Cardiac septum (tissue), 1 donor: ENCODE measurements around the genes PMS1 and MSTN.

GRCh38 chr2:182865983-182866330, 480 bp downstream of the FRZB start:
- PRO-cap, result no peak

DNA sequence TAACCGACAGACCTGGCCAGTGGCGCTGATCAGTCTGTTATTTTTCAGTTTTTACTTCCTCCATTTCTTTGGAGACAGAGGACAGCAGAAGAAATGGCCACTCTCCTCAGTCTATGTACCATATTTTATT, 46.2 kb upstream of the ZC3H15 start:
- PRO-cap, result no peak

GRCh38 chr2:186486410-186486954, 422 bp downstream of the ZC3H15 start:
- PRO-cap, result no peak

DNA sequence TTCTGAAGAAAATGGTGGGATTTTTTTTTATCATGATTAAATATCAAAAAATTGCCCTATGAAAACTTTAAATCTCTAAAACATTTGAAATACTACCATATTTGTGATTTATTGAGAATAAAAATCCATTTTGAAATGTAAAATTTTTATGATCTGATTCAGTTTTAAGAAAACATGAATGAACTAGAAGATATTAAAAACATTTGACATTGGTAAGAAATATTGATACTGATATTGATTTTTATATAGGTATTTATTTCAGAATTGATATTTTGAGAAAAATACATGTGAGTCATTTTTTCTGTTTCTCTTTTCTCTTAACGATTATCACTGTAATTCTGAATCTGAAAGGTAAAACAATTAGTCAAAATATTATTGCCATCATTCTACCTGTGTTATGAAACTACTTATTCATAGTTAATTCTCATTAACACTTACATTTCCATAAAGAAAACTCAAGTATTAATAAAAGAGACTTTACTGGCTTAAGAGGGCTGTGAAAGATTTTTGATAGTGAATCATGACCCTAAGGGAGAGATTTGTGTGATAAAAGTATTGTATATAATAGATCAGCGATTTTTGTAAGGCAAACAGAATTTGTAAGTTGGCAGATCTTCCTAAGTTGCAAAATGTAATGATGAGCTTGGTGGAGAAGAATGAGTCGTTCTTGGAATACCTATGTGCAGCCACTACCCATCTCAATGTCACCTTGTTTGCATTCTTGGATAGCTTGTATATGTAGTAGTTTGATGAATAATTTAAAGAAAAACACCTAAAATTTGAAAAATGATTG, 14.2 kb upstream of the FAM171B start:
- PRO-cap, result no peak

GRCh38 chr2:186951744-186952043, 102.7 kb upstream of the ZSWIM2 start:
- PRO-cap, result no peak

DNA sequence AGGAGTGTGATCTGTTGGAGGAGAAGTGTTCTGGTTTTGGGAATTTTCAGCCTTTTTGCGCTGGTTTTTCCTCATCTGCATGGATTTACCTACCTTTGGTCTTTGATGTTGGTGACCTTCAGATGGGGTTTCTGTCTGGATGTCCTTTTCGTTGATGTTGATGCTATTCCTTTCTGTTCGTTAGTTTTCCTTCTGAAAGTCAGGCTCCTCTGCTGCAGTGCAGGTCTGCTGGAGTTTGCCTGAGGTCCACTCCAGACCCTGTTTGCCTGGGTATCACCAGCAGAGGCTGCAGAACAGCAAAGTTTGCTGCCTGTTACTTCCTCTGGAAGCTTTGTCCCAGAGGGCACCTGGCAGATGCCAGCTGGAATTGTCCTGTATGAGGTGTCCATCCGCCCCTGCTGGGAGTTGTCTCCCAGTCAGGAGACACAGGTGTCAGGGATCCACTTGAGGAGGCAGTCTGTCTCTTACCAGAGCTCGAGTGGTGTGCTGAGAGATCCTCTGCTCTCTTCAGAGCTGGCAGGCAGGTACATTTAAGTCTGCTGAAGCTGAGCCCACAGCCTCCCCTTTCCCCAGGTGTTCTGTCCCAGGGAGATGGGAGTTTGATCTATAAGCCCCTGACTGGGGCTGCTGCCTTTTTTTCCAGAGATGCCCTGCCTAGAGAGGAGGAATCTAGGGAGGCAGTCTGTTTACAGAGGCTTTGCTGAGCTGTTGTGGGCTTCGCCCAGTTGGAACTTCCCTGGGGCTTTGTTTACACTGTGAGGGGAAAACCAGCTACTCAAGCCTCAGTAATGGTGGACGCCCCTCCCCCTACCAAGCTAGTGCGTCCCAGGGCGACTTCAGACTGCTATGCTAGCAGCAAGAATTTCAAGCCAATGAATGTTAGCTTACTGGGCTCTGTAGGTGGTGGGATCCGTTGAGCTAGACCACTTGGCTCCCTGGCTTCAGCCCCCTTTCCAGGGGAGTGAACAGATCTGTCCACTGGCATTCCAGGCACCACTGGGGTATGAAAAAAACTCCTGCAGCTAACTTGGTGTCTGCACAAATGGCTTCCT, 34.7 kb downstream of the TFPI start:
- PRO-cap, result no peak

DNA sequence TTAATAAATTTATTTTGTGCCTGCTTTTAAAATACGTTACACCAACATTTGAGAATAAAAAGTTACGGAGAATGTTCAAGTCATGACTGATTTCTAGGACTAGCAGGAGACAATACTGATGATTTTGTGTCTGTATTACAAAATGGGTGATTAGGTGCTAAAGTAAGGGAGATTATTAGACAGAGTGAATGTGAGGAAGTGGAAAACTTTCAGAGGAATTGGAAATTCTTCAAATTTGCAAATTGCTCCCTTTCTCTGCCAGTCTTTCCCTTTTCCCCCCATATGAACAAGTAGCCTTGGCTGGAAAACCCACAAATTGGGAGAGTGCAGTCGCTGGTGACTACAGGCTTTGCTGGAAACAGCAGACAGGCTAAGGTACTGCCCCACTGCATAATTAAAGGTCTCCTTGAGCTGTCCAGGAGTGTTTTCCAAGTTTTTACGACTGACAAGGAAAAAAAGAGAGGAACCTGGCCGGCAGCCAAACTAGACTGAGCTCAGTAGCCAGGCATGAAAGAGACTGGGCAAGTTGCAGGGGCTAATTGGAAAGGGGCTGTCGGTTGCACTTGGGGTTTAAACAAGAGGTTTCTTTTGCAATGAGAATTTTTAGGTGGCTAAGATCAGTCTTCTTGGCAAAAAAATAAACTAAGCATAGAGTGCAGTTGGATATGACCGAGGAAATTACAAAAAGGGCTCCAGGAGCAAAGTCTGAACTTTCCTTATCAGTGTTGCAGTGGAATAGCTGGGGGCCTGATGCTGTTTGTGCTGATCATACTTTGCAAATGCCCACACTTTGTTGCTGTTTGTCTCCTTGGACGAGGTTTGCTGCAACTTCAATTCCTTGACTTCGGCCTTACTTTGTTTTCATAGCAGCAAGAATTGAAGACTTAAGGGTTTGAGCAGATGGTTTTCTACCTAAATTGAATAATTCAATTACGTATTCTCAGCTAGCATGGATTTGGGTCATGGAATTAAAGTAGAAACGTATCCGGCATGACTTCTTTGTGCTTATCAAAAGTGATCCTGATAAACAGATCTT, 2.0 kb downstream of the GULP1 start:
- PRO-cap, result unidirectional peak, minus-strand start at position 396 of the sequence

DNA sequence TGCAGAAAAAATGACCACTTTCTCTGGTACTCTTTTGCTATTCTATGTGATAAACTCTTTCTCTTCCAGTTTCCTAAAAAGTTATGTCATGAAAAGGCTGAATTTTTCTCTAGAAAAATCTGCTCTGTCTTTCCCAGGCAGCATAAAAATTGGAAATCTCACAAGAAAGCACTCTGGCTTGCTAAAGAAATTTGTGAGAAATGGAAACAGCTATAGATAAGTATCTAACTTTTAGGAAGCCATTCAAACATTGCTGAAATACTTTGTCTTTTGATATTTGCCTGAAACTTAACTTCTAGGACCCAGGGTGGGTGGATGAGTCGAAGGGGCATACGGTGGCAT, 653 bp upstream of the COL3A1 start:
- PRO-cap, result unidirectional peak, plus-strand start at position 140 of the sequence

DNA sequence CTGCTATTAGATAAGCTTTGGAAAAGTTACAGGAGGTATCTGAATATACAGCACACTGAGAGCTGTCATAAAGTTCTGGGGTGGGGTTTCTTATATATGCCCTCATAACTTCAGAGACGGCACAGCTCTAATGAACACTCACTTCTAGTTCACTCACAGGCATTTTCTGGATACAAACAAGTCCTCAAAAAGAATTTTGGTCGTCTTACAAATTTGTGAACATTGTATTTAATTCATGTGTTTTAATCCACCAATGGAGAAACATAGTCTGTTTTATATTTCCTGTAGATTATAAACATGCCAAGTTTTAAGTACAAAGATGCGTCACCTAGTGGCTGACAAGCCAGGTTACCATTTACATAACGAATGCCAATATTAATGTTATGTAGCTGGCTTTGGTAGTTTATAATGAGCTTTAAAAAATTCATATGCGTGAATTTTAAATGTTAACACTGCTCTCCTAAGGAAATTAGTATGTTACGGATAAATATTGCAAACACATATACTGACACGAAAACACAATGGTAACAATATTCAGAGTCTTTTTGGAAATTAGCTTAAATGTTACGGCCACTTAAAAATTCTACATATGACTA, 2.5 kb downstream of the COL3A1 start:
- PRO-cap, result no peak

- PRO-cap, result no peak
Observed at GRCh38 chr2:188986881-188987249, 12.7 kb downstream of the COL3A1 start.

DNA sequence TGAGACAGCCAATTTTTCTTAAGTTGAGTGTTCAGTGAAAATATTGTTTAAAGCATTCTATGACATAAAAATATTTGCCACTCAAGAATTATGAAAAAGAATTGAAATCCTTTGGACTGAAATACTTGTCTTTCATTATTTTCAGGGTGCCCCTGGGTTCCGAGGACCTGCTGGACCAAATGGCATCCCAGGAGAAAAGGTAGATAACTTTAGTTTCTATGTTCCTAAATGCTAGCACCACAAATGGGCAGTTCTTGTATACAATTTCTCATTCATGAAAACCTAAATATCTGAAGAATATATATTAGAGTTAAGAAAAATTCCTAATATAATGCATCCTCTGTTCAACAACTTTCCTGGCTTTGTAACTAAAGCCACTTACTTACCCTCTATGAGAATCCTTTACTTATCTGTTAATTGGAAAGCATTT, 20.7 kb downstream of the COL3A1 start:
- PRO-cap, result no peak

GRCh38 chr2:189524611-189525247, 55.9 kb downstream of the SLC40A1 start:
- PRO-cap, result no peak

DNA sequence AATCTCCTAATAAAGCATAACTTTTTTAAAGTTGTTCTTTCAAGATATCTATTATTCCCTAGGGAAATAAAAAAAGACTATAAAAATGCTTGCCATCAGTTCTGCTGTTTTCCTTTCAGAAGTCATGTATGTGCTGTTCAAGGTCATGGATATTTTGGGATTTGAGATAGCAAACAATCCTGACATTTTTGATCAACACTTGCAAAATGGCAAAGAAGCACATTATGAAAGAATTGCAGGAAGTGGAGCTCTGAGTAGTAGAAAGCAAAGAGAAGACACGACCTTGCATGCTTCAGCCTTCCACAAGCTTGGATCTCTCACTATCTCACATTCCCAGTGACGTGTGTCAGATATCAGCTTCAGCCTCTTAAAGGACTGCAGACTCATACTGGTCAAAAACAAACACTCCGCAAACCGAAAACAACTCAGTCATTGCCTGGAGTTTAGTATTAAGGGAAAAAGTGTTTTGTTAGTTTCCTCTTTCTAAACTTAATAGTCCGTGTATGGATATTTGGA, 32.4 kb upstream of the SLC40A1 start:
- PRO-cap, result bidirectional peak, plus-strand start at position 395 of the sequence, minus-strand start at position 322 of the sequence

GRCh38 chr2:189698604-189699089, 24.2 kb downstream of the ANKAR start:
- PRO-cap, result no peak

DNA sequence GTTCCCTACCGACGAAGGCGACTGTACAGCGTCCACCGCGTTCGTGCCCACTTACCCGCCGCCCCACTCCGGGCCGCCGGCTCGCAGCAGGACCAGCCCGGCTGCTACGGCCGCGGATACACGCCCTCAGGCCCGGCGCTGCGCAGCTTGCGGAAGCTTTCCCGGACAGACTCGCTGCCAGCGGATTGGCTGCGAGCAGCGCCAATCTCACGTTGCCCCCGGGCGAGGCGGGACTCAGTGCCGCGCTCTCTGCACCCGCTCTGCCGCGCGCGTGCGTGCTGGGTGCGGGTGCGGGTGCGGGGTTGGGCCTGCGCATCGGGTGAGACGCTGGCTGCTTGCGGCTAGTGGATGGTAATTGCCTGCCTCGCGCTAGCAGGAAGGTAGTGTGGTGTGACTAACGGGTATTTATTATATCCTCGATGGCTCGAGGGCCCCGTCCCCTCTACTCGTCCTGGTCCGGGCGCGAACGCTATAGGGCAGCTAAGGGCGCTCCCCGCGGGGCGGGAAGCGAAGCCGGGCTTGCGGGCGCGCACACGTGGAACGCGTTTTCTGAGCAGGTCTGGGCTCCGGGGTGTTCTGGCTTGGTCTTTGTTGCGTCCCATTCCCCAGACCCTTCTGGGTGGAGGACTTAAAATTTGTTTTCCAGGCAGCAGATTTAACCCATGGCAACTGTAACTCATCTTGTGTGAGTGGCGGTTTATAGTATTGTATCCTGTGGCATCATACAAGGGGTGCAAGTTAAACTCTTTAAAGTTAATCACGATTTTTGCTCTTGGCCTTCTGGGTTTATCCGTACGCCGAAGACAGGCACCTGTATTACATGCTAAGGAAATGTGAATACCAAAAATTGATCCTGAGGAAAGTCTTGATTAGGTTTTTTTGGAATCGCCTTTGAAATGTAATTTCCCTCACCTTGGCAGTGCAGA, at the start of gene PMS1:
TSS of gene PMS1 (plus strand) at position 237 of the 926 bp plus-strand sequence.
- PRO-cap, result bidirectional peak, plus-strand start at position 285 of the sequence, minus-strand start at position 103 of the sequence

- PRO-cap, result bidirectional peak, plus-strand start at chr2:190062867, minus-strand start at chr2:190062729
Observed at GRCh38 chr2:190062615-190062983, at the start of gene MSTN. MSTN (minus strand) TSS chr2:190062729.

GRCh38 chr2:190334865-190335548, 8.4 kb upstream of the INPP1 start:
- PRO-cap, result no peak

- PRO-cap, result no peak
Observed at GRCh38 chr2:190679780-190680203, 30.9 kb downstream of the NAB1 start.

DNA sequence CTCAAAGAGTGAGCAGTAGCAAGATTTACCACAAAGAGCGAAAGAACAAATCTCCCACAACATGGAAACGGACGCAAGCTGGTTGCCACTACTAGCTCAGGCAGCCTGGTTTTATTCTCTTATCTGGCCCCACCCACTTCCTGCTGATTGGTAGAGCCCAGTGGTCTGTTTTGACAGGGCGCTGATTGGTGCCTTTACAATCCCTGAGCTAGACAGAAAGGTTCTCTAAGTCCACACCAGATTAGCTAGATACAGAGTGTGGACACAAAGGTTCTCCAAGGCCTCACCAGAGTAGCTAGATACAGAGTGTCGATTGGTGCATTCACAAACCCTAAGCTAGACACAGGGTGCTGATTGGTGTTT, 111.5 kb downstream of the NAB1 start:
- PRO-cap, result no peak

DNA sequence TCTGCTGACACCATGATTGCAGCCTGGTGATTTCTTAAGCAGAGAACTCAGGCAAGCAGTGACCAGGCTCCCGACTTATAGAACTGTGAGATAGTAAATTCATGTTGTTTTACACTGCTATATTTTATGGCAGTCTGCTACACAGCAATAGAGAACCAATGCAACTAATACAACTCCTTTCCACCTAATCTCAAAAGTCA, 95.4 kb upstream of the GLS start:
- PRO-cap, result no peak